Breast (tissue), 4 donors: Measurements from ENCODE around the genes NCSTN, DEDD and NDUFS2.

DNA sequence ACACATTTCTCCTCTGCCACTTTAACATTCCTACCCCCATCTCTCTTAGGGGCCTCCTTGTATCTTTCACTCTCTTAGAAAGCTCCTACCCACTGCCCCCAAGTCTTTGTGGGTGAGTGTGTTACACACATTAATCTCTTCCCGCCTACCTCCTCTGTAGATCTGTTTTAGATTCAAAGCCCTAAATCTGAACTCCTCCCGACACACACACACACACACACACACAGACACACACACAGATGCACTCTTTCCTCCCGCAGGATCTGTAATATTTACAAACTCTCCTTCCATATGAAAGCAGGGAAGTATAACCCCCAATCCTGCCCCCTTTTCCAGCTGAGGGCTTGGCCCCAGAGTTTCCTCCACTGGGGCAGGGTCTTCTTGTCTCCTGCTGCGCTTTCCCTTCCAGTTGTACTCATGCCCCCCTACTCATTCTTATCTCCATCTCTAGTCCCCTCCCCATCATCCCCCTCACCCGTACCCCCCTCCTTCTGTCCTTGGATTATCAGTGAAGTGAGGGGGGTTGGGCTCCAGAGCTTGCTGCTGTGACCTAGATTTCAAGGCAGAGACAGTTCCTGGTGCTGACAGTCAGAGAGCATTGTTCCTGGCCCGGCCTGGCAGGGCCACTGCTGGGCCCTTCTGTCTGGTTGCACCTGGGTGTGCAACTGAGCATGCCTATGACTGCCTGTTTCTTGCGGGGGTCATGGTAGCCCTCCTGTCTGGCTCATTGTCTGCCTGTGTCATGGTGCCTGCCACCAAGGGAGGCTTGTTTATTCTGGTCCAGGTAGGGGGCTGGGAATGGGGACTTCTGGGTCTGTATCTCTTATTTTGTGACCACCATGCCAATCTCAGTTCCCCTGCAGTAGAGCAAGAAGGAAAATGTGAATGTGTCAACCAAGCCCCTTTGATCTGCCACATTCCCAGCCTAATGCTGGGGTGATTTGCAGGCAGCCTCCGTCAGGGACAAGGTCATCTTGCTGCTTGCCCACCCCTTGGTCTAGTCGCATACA lies 4.4 kb downstream of the PEA15 start:
- PRO-cap, 3 experiments = no peak in any of the 3 experiments
- RRBS = no CpG with 5 or more reads among the region's 9 CpGs

DNA sequence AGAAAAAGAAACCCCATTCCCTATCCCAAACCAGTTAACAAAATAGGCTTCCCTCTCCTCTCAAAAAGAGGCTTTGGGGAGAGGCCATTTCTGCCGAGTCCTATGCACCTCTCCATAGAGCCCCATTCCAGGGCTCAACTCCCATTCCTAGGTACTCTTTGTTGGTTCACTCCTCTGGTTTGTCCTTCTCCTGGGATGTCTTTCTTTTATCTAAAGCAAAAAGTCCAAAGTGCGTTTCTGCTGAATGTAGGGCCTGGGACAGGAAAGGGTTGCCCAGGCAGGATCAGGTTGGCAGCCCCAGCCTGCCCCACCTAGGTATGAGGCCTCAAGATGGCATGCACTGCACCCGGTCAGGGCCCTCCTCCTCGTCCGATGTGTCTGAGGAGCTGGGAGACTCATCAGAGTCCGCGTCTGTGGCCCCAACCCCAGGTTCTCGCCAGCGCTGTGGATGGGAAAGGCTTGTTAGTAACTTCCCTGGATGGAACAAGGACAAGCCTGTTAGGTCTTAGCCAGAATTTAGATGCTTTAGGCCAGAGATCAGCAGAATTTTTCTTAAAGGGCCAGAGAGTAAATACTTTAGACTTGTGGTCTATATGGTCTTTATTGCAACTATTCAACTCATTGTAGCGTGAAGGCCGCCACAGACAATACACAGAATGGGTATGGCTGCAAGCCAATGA lies 12.2 kb downstream of the PEA15 start:
- PRO-cap, 3 experiments = no peak in any of the 3 experiments
- RRBS = no CpG with 5 or more reads among the region's 11 CpGs

- PRO-cap, 3 experiments = peak in 3 of 3 experiments; most common plus-strand start chr1:160343386 (in 3); most common minus-strand start chr1:160343265 (in 3)
- RRBS = 1% methylated on average over 4 of the region's 60 CpGs
Measured at GRCh38 chr1:160342938-160344053, at the start of gene NCSTN. NCSTN (plus strand) TSS chr1:160343383.

- PRO-cap, 3 experiments = no peak in any of the 3 experiments
- RRBS = no CpG with 5 or more reads among the region's 7 CpGs
Measured at GRCh38 chr1:160708471-160709545, 2.8 kb downstream of the CD48 start.

DNA sequence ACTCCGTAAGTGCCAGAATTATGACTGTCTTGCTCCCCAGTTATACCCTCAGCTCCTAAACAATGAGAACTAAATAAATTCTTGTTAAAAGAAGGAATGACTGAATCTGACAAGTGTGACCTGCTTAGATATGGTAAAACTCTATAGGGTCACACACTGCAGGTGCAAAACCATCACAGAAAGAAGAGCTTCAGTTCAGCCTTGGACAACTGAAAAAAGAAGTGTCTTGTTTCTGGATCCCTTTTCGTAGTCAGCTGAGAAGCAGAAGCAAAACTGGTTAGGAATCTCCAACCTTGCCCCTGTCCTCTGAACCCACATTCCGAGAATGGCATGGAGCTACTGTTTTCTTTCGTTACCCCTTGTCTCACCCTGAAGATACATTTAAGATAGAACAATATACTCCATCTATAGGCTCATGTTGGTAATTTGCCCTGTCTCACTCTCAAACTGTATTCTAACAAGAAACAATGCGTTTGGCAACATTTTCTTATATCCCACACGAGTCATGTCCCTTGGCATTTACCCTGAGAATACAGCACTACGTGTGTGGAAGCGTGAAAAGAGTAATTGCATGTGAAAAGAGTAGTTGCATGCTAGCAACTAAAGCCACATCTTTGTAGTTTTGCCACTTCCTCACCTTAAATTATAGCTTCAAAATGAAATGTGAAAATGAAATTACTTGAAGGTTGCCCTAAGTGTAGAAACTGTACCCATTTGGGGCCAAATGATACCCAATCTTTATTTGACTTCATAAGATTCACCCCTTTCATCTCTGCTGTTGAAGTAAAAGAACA lies 5.2 kb downstream of the SLAMF7 start:
- PRO-cap, 3 experiments = no peak in any of the 3 experiments
- RRBS = no CpG with 5 or more reads among the region's 8 CpGs

GRCh38 chr1:160756072-160756615 lies 17.1 kb downstream of the SLAMF7 start:
- PRO-cap, 3 experiments = no peak in any of the 3 experiments
- RRBS = no CpG with 5 or more reads among the region's 4 CpGs

DNA sequence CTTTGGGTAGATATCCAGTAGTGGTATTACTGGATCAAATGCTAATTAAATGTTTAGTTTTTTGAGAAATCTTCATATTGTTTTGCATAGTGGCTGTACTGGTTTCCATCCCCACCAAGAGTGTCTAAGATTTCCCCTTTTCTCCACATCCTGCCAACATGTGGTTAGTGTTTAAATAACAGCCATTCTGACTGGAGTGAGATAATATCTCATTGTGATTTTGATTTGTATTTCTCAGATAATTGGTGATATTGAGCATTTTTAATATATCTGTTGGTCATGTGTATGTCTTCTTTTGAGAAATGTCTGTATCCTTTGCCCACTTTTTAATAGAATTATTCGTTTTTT lies 5.1 kb downstream of the LY9 start:
- PRO-cap, 3 experiments = no peak in any of the 3 experiments
- RRBS = no CpG with 5 or more reads among the region's 1 CpG

GRCh38 chr1:160911393-160912125 lies 26.6 kb upstream of the ITLN1 start:
- PRO-cap, 3 experiments = no peak in any of the 3 experiments
- RRBS = no CpG with 5 or more reads among the region's 14 CpGs

DNA sequence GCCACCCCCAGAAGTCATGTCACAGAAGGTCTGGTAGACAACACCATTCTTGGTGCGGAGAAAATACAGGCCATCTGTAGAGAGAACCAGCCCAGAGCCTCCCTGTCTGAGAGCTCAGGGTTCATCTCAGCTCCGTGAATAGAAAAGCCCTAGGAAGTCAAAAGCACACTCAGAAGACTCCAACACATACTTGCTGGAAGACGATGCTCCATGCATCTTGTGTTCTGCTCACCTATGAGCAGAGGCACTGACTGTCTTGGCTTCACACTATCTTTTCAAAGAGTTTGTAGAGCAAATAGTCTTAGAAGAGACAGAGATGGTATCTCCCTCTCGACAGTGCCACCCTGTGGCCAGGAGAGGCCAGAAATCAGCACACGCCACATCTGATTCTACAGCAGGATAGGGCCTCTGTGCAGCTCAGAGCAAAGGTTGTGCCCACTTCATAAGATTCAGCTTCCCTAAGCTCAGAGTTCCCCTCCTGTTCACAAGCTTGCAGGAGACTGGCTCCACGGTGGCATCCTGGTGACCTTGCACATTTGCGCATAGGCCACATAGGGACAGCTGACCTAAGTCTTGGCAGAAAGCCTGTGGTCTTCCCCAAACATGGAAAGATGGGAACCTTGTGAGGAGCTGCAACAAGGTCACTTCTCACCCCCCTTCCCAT lies 3.3 kb downstream of the ITLN2 start:
- PRO-cap, 3 experiments = no peak in any of the 3 experiments
- RRBS = no CpG with 5 or more reads among the region's 7 CpGs

- PRO-cap, 3 experiments = no peak in any of the 3 experiments
- RRBS = no CpG with 5 or more reads among the region's 30 CpGs
Measured at GRCh38 chr1:160982006-160982683, 27.5 kb upstream of the ITLN2 start.

DNA sequence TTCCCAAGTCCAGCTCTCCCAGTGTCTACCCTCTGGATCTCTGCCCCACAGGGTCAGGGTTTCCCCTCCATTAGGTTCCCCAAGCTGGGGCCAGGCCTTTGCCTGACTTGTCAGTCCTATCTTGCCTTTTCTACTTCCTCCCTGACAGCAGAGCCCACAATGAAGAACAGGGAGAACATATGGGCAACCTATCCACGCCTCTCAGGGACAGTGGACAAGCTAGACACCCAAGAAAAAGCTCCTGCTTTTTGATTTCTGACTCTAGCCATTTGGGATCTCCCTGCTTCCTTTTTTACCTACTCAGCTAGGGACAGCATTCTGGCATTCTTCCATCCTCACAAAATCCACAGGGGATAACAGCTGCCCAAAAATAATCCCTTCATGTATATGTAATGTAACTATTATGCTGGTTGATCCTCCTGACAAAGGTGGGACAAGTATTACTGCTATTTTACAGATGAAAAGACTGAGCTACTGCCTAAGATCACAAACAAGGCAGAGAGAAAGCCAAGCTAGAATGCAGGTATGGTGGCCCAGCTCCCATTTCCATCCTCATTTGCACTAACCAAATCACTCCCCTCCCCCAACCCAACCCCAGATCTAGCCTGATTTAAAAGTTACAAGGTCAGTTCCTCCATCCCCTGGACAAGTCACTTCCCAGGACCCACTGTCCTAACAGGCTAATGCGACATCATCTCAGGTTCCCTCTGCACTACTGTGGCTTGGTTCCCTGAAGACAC lies 2.6 kb downstream of the F11R start:
- PRO-cap, 3 experiments = no peak in any of the 3 experiments
- RRBS = no CpG with 5 or more reads among the region's 2 CpGs

GRCh38 chr1:161021420-161021627 lies 372 bp upstream of the F11R start:
- PRO-cap, 3 experiments = peak in 3 of 3 experiments; most common plus-strand start chr1:161021510 (in 3)
- RRBS = no CpG with 5 or more reads among the region's 5 CpGs

DNA sequence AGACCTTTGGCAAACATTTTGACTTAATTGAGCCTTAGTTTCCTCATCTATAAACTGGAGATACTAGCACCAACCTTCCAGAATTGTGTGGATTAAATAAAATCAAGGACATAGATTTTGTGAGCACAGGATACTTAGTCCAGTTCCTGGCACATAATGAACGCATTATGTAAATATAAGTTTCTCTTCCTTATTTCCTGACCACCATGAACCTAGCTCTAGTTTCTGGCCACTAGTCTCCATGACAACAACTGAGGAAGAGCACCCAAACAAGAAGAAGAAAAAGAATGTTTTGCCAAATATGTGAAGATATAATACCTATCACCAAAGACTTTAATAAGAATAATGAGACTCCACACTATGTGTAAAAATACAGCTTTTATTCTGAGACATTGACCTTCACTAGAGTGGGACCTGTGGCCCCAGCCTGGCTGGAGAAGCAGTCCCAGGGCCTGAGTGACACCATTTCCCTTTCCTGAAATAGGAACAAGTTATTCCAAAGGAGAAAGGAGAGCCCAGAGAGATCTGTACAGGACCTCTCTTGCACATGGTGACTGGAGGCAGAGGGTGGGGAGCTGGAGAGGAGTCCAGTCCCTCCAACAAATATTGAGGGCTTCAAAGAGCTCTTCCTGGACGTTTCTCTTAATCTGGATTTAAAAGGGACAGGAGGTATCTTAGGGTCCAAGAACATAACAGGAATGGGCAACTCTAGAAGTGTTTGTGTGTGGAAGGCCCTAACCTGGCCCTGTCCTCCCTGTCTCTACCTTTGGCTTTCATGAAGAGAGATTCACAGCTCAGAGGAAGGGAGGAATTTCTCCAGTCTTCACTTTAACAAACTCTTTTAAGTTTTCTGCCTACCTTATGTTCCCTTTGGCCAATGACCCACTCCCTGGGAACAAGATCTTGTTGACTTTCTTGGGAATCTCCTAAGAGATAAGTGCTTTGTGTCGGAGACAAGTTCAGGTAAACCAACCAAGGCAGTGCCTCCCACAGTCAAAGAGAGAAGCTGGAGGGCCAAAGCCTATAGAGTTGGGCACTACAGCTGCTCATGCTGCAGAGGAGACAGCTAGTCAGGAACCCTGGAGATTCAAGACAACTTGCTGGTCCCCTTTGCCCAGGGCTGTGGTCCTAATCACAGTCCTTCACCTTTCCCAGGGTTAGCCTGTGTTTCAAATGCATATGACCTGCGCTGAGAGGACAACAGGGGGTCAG lies 1.2 kb upstream of the USF1 start:
- PRO-cap, 3 experiments = no peak in any of the 3 experiments
- RRBS = no CpG with 5 or more reads among the region's 4 CpGs

DNA sequence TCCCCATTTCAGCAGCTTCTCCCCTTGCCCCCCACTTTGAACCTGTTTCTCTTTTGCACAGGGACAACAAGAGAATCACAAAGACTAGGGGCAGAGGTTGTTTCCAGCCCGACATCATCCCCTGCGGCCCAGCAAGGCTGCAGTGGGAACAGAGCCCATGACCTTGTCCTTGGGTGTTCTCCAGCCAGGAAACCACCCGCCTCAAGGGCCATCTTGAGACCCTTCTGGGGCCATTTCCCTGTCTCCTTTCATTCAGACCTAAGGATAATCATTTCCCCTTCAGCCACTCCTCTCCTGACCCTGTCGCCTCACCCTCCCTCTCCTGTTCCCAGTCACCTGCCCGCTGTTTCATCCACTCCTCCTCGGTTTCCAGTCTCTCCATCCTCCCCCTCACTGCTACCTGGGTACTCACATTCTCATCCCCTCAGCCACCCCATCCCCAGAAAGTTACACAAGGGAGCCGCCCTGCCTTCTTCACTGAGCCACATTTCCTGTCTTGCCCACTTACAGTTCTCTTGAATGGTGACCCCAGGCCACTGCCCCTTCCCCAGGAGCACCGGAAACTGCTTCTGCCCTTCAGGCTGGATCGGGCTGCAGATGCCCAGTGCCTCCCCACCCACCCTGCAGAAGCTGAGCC lies 693 bp downstream of the ARHGAP30 start:
- PRO-cap, 3 experiments = no peak in any of the 3 experiments
- RRBS = 31% methylated on average over 2 of the region's 9 CpGs

- PRO-cap, 3 experiments = peak in 2 of 3 experiments; most common minus-strand start chr1:161083527 (in 2)
- RRBS = no CpG with 5 or more reads among the region's 9 CpGs
Measured at GRCh38 chr1:161083329-161084104, 5.8 kb downstream of the NECTIN4 start.

- PRO-cap, 3 experiments = peak in 1 of 3 experiments; most common minus-strand start chr1:161099010 (in 1)
- RRBS = 15% methylated on average over 4 of the region's 20 CpGs
Measured at GRCh38 chr1:161098859-161099465, 801 bp downstream of the KLHDC9 start.

DNA sequence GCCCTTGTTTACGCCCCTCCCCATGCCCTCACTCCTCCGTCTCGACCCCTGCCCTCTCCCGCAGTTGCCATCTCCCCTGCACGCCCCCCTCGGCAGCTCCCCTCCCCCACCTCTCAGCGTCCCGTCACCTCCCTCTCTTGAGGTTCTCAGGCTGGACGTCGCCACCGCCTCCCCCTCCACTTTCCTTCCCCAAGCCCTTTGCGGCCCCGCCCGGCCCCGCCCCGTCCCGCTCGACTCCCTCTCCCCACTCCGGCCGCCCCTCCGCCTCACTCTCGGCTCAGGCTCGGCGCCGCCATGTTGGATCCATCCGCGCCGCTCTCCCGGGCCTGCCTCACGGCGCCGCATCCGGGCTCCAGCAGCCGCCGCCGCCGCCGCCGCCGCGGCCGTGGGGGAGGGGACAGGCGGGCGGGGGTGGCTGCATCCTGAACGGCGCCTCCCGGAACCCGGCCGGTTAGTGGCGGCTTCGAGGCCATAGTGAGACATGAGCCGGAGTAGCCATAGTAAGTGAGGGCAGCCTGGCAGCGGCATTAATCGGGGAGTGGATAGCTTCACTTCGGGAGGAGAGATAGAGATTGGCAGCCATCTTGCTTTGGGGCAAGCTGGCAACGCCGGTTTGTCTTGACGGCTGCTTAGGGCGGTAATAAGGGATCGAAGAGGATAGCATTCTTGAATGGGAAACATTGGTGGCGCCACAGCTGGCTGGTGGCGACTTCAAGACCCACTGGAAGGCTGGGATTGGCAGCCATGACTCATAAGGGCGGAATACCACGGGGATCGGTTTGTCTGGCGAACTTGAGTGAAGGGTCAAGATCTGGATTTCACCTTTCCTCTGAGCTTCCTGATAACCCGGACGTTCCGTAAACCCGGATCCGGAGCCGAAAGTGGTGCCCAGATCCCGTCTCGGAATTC lies at the start of gene DEDD:
TSS of gene DEDD (minus strand) at position 387 of the 909 bp plus-strand sequence.
- PRO-cap, 3 experiments = peak in 3 of 3 experiments; most common plus-strand start position 269 of the sequence (in 3); most common minus-strand start position 387 of the sequence (in 3)
- RRBS = 2% methylated on average over 29 of the region's 74 CpGs

- PRO-cap, 3 experiments = peak in 3 of 3 experiments; most common plus-strand start chr1:161202383 (in 2)
- RRBS = under 1% methylated on average over 9 of the region's 21 CpGs
Measured at GRCh38 chr1:161202282-161202557, at the start of gene NDUFS2. NDUFS2 (plus strand) TSS chr1:161202367.

GRCh38 chr1:161305499-161306880 lies 3.8 kb downstream of the MPZ start:
- PRO-cap, 3 experiments = peak in 3 of 3 experiments; most common plus-strand start chr1:161306366 (in 2); most common minus-strand start chr1:161306228 (in 3)
- RRBS = 5% methylated on average over 7 of the region's 52 CpGs

- PRO-cap, 3 experiments = no peak in any of the 3 experiments
- RRBS = no CpG with 5 or more reads among the region's 3 CpGs
Measured at GRCh38 chr1:161310054-161310657, 388 bp upstream of the MPZ start.